Measurements from ENCODE around the genes LYPD6B and MMADHC.

GRCh38 chr2:144357954-144358525 lies 25.7 kb upstream of the GTDC1 start:
- PRO-cap: unidirectional peak, plus-strand start at chr2:144358214

DNA sequence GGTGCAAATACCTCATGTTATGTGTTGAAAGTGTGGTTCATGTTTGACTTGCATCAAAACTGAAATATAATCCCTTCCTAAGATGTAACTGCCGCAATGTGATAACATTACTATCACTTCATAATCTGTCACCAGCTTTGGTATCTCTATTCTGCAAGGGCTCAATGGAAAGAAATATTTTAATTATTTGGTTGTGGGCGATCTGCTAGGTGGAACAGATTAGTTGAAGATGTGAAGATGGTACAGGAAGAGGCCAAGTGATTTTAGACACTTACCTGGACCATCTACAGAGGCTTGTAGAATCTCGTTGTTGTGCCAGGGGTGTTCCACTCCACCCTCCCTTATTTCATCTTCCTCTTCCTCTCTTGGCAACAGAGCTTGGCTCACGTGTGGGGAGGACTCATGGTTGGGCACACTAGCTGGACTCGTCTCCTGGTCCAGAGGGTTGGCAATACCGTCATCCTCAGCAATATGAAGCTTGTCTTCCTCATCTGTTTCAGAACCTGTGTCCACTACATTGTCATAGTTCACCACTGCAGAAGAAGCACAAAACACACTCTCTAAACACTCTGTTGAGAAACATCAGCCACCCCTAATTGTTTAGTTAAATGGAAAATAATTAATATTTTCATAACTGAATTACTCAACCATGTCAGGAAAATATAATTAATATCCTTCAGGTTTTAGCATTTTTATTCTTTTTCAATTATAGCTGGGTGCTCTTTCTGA lies 90.3 kb downstream of the ZEB2 start:
- PRO-cap: no peak

DNA sequence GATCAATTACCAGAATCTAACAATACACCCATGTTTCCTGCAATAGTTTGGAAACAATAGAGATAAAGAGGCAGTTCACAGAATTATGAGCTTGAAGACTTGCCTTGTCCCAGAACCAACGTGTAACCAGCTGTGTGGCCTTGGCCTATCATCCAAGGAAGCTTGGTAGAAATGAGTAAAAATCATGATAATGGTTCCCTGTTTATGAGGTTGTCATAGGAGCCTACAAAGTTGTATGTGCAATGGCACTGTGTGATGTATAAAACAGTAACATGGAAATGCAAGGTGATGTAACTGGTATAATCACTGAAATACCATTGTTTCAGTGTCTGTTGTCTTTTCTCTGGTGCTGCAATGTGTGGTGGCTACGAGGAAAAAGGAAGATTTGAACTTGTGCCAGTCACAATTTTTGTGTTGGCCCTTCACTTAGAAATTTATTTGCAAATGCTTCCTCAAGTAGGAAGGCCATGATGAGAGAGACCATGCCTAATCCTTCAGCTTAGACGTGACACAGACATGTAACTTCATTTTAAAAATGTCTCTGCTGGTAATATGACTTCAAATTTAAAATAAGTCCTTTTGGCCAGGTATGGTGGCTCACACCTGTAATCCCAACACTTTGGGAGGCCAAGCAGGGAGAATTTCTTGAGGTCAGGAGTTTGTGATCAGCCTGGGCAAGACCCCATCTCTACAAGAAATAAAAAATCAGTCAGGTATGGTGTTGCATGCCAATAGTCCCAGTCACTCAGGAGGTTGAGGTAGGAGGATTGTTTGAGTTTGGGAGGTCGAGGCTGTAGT lies 85.0 kb downstream of the ZEB2 start:
- PRO-cap: no peak

DNA sequence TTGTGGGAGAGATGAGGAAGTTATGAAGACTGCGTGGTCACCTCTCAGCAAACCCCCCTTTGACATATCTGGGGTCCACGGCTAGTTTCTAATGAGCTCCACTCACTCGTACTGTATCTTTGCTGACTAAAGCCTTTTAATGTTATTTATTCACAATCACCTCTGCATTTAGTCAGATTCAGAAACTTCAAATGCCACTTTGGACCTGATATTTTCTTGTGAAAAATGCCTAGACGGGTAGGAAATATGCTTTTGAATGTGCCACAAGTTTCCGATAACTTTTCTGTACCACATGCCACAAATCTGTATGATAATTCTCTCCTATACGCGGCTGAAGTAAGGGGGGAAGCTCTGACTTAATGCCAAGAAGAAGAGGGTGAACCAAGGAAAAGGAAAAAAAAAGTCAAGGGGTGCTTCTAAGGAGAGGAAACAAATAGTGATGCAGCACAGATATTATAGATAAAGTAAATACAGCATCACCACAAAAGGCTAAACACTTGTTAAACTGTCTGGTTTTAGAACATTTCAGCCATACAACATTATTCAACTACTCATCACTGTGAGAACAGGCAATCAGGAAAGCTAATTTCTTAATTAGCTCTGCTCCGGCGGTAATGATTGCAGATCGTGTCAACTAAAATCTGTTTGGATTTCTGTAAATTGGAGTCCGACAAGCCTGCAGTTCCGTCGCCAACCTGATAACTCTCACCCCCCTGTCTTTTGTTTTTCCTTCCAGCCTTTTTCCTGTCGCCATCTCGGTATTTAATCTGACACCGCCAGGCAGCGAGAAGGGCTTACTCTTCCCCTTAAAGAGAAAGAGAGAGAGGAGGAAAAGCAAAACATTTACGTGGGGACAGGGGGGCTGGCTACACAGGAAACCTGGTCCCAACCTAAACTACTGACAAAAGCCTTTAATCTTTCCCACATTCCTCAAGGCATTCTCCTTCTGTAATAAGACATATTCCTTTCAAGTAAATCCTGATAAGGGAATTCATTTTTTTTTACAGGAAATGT lies 67.6 kb downstream of the ZEB2 start:
- PRO-cap: no peak

- PRO-cap: no peak
Measured at GRCh38 chr2:144501729-144502339, 18.1 kb downstream of the ZEB2 start.

DNA sequence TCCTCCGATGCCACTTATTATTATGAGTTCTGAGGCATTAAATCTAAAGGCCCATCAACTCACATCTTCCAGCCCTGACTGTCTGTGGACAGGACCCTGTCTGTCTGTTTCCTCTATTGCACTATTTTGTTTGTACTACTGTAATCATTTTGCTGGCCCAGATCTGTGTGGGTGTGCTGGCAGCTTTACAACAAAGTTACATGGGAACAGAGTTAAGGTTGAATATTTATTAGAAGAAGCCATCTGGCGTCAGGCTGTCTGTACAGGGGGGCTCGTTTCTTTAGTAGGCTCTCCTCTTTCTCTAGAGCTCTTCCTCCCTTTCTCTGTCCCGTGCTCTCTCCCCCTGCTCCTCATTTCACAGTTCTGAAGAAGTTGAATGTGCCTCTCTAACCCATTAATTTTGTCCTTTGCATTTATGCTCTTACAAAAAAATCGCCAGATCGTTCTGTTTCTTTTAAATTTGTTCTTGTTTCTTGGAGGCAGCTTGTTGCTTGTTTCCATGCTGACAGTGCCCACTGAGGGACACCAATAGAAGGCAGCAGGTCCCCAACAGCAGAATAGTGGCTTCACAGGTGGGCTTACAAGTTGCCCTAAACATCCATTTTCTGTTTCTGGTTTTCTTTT lies 315.1 kb upstream of the ZEB2 start:
- PRO-cap: no peak

DNA sequence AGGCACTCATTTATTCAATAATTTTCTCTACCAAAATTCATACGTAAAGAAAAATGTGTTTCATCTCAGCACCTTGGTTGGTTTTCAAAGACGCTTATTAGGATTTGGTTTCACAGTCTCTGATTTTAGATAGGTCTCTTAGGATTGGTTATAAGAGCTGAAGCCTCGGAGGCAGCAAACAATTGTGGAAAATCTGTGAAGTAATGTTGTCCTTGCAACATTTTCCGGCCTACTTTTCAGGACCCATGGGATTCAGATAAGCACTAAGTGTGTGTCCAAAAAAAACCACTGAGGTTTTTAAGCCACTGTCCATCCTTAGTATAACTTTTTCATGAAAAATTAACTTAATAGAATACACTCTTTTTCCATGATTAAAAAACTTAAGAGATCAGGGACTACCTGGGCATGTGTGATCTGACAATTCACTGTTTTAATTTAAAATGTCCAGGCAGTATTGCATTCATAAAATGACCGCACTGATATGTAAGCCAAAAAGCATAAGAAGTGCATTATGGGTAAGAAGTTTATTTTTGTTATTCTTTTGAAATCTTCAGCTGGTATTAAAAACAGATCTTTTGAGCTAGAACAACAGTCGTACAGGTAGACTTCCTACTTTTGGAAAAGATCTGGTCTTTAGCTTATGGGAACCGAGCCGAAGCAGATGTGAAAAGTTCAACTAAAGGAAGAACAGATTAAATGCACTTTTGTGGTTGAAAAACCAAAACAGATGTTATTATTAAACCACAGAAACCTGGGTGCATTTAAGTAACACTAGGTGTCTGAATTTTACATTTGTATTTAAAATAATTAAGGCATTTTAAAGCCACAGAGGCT lies 479.3 kb upstream of the ZEB2 start:
- PRO-cap: no peak

DNA sequence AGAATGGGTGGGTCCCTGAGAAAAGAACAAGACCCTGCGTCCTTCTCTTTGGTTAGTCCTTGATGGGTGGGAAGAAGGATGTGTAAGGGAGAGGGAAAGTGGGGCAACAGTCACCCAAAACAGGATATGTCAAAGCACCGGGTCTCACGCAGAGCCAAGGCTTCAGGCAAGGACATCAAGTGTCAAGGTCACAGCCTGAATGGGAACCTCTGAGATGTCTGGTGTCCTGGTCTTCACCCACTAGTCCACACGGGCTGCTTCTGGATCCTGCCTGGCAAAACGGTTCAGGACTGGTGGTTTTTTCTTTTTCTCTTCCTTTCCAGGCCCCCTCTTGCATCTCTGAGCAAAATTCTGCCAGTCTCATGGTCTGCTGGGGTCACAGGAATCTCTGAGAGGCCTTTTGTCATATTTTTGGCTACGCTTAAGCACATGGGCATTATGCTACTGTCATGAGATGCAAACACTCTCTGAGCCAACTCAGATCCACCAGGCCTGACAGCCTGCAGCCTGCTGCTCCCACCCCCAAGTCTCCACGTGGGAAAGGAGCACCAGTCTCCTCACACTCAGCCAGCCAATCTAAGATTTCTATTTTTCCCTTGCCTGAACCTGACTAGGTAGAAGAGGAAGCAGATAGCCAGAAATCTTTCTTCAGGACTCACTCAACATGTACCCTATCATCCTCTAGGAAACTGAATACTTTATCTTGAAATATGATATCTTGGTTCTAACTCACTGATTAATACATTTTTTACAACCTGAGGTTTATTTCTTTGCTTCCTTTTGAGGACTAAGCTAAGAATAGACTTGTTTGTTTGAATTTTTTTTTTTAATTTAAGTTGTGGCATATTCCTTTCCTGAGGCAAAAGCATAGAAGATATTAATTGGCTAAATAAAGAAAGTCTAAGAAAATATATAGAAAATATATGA lies 518.3 kb upstream of the ZEB2 start:
- PRO-cap: no peak

DNA sequence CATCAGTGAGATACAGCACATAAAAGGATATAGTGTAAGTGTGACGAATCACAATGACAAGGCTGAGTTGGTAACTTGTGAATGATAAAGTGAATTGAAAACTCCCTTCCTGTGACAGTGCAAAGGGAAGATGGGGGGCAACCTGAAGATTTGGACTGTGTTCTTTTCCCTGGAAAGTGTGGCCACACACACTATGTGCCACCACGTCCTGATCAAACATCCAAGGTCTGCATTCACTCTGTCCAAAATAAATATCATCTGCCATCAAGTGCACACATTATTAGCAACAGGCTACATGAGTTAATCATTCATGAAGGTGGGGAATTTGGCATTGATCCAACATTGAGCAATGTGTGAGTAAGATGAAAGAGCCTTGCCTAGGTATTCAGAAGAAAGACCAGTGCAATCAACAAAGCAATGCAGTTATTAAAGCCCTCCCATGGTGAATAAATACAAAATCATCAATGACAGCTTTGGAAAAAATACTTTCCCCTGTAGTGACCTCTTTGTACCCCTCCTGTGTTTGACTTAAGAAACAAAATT lies 1280.4 kb upstream of the ZEB2 start:
- PRO-cap: no peak

DNA sequence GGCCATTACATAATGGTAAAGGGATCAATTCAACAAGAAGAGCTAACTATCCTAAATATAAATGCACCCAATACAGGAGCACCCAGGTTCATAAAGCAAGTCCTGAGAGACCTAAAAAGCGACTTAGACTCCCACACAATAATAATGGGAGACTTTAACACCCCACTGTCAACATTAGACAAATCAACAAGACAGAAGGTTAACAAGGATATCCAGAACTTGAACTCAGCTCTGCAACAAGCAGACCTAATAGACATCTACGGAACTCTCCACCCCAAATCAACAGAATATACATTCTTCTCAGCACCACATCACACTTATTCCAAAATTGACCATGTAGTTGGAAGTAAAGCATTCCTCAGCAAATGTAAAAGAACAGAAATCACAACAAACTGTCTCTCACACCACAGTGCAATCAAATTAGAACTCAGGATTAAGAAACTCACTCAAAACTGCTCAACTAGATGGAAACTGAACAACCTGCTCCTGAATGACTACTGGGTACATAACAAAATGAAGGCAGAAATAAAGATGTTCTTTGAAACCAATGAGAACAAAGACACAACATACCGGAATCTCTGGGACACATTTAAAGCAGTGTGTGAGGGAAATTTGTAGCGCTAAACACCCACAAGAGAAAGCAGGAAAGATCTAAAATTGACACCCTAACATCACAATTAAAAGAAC lies 62.8 kb downstream of the EPC2 start:
- PRO-cap: no peak

DNA sequence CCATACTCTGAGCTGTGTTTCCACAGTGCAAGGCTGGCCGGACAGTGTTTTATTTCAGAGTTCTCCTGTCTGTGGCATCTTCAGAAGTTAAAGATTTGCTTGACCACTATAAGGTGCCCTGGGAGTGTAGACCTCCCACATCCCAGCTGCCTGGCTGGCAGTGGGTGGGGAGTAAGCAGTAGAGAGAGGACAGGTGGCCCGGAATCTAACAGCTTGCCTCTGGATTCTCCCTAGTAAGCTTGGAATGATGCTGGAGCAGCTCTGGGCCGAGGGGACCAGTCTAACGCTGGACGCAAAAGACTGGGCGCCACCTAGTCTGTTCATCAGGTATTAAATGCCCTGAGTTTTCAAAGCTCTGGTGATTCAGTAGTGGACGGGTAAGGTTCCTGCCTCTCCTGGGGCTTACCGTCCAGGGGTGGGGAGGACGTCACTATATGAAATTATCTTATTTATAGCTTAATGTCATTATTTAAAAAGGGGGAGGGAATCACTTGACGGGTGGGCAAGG lies 687 bp upstream of the LYPD6B start:
- PRO-cap: no peak

- PRO-cap: no peak
Measured at GRCh38 chr2:149038266-149039542, at the start of gene LYPD6B. TSS of gene LYPD6B (plus strand) at chr2:149038699.

DNA sequence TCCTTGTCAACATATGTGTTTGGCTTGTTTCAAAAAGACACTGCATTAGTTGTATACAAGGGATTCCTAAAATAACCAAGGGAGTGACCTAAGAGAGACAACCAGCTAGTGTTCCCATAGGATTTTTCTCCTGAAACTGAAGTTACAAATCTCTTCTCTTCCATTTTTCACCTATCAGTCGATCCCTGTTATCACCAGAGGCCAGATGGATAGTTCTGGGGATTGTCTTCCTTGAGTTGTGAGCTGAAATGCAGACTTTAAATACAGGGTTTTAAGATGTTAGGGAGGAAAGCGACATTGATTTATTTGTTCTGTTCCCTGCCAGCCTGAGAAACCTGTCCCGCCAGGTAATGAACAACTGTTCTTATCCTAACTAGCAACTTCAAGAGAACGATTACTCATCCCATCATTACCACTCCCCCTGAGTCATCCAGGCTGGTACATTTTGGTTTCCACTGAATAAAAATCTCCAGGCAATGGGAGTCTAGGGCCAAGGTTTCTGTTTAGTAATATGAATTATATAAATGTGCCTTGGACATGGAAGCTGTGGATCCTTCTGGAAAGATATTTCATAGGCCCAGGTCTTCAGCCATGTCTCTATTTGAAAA lies 131.1 kb downstream of the LYPD6B start:
- PRO-cap: no peak

GRCh38 chr2:149586883-149588011 lies at the start of gene MMADHC:
TSS of gene MMADHC (minus strand) at chr2:149587775.
- PRO-cap: bidirectional peak, plus-strand start at chr2:149587887, minus-strand start at chr2:149587762

- PRO-cap: no peak
Measured at GRCh38 chr2:150166075-150166849, 321.2 kb downstream of the RND3 start.

DNA sequence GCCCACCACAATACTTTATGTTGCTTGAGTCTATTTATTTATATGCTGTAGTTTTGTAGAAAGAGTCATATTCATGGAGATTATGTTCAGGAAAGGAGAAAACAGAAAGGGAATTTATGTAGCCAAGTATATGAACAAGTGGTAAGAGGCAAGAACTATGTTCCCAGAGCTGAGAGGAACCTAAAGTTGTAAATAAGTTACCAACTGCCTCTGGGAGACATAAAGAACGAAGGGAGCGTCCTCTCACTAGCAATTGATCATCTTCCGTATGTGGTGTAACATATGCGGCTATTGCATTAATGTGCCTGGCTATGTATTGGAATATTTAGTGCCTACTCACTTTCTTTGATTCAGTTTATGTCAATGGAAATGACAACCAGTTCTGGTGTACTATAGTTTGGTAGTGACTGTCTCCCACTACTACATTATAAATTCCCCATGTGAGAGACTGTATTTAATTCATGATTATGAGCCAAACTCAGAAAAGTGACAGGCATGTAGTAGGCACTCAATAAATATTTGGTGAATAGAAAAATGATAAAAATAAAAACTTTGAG lies 21.3 kb downstream of the RND3 start:
- PRO-cap: no peak

- PRO-cap: bidirectional peak, plus-strand start at chr2:150486190, minus-strand start at chr2:150486216
Measured at GRCh38 chr2:150485841-150486882, 1.3 kb downstream of the RND3 start.

DNA sequence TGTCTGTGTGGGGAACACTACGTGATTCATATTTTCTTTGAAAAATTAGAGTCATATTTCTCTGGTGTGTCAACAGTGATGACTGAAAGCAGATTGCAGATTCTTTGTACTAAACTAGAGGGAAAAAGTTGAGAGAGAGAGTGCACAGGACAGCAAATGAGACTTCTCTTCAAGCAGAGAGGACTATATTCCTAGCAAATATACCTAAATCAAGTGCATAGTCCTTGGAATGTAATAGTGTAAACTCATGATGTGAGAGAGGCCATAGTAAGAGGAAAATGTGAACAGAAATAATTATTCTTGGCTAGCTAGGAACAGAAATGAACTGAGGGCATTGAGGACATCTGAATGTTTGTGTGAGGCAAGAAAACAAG lies 157.0 kb upstream of the RND3 start:
- PRO-cap: no peak

DNA sequence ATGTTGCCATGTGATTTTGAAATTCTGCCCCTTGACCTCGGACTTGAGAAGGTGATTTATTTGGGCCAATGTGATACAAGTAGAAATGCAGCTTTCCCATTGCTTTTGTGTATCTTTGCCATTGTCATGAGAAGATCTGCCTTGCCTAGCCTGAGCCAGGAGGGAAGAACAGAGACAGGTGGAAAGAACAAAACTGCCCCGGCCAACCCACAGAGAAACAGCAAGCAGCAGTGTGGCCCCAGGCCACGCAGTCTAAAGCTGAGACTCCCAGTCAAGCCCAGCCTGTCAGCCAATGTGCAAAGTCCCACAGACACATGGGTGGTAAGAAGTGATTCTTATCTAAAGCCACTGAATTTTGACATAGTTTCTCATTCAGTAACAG lies 245.7 kb upstream of the RND3 start:
- PRO-cap: no peak

DNA sequence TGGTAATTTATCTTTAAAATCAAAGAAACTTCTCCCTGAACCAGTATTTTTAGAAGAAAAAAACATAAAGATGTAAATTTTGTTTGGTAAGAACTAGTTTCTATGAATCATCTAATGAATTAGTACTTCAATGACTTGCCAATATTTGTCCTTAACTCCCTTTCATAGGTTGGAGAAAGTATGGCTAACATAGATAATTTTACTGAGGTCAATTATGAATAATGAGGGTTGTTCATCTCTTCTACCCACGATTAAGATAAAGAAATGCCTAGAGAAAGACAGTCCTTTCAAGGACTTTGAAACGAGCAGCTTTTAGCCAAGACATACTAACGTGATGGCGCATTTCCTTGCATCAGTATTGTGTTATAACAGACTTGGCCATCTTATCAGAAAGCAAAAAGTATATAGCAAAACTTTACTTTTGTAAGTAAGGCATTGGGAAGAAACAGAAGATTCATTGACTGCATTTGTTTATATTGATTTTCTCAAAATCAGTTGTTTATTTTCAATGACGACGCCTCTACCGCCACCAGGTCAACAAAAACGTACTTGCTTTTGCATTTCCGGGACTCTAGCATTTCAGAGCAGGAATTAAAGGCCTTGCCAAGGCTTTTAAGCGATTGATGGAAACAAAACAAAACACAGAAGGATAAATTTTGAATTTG lies 1.0 kb downstream of the RBM43 start:
- PRO-cap: no peak